Panc1 (cell line): Measurements from ENCODE around the gene C21orf58.

DNA sequence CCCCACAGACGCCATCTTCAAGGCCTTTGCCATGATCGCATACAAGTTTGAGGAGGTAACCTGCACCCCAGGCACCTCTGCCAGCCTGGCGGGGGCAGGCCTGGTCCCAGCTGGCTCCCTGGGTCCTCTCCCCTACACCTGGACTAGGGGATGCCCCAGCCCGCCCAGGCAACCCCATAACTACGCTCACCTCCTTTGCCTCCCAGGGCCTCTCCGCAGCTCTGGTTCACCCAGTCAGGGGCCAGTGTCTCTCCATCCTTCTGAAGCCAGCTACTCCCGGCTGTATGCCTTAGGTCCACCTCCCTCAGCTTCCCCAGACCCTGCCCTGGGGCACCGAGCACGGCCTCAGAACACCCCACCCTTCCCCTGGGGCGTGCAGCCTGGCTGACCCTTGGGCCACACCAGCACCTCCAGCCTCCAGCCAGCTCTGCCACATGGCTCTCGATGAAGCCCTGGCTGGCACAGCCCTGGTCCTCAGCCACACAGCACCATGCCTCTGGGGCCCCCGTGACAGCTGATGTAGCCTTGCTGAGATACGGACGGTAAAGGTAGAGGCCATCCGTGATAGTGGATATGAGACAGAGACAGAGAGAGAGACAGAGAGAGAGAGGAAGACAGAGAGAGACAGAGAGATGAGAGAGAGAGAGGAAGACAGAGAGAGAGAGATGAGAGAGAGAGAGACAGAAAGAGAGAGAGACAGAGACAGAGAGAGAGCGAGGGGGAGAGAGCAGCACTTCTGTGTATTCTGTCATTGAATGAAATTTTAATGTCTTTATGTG lies 80.3 kb upstream of the COL6A1 start:
- RRBS, 2 experiments = no CpG with 5 or more reads among the region's 16 CpGs

GRCh38 chr21:45991771-45992331 lies 10.3 kb downstream of the COL6A1 start:
- RRBS, 2 experiments = no CpG with 5 or more reads among the region's 15 CpGs

DNA sequence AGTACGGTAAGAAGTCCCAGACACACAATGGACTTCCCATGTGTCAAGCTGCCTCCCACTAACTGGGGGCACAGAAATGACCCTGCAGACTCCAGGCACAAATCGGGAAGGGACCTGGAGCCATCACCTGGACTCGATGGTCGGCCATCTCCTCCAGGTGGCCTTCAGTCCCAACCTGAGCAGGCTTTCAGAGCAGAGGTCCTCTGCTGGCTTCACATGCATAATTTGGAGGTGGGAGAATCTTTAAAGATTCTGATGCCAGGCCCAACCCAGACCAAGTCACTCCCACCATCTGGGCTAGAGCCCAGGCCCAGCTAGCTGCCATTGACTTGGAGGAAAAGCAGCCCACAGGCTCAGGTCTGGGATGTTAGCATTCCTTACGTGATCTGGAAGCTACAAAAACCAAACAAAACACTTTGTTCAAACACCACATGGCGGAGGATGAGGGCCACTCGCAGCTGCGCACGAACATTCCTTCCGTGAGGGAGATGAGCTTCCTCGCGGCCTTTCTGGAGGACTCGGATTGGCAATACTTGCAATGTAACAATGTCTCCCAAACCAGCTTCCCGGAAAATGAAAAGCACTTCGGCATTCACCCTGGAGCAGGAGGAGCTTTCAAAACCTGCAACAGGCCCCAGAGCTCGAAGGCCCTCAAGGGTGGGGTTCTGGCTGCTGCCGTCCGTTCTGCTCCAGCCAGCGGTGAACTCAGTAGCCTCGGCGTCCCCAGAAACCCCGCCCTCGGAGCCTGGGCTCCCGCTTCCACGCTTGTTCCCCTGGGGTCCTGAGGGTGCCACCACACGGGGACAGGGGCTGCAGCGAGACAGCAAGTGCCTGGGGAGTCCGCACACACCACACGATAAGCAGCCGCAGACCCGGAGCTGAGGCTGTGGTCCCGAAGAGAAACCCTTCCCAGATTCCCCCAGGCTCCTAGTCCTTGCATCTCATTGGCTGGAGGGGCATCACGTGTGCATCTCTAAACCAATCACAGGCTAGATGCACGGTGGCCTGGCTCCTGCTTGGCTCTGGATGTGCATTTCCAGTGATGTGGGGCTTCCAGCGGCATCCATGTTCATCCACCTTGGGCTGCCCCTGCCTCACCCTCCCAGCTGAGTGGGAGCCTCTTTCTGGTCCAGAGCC lies 40.5 kb downstream of the COL6A1 start:
- RRBS, 2 experiments = no CpG with 5 or more reads among the region's 35 CpGs

DNA sequence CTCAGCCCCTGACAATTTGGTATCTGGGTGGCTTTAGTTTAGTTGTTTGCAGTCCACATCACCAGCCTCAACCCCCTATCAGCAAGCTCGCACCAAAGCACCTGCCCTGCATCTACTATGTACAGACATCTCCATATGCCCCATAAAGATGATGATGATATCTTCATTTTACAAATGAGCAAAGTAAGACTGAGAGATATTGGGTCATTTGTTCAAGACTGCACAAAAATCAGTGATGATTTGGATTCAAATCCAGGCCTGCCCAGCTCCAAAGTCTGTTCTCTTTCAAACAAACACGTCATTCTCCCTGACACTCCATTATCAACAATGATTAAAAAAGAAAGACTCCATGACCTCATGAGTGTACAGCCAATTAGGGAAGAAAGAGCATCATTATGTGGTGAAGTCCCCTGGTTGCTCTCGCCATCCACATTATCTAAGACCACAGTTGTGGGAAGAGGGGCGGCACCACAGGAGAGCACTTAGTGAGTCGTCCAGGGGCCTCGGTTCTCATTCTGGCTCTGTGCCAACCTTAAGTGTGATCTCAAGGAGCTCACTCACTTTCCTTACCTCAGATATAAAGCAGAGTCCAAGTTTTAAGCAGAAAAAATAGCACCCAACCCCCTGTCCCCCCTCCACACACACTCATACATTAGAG lies 47.5 kb downstream of the COL6A1 start:
- RRBS, 2 experiments = no CpG with 5 or more reads among the region's 6 CpGs

GRCh38 chr21:46049032-46050023 lies 48.6 kb upstream of the COL6A2 start:
- RRBS, 2 experiments = 72 to 75% methylated on average over 3 of the region's 28 CpGs

DNA sequence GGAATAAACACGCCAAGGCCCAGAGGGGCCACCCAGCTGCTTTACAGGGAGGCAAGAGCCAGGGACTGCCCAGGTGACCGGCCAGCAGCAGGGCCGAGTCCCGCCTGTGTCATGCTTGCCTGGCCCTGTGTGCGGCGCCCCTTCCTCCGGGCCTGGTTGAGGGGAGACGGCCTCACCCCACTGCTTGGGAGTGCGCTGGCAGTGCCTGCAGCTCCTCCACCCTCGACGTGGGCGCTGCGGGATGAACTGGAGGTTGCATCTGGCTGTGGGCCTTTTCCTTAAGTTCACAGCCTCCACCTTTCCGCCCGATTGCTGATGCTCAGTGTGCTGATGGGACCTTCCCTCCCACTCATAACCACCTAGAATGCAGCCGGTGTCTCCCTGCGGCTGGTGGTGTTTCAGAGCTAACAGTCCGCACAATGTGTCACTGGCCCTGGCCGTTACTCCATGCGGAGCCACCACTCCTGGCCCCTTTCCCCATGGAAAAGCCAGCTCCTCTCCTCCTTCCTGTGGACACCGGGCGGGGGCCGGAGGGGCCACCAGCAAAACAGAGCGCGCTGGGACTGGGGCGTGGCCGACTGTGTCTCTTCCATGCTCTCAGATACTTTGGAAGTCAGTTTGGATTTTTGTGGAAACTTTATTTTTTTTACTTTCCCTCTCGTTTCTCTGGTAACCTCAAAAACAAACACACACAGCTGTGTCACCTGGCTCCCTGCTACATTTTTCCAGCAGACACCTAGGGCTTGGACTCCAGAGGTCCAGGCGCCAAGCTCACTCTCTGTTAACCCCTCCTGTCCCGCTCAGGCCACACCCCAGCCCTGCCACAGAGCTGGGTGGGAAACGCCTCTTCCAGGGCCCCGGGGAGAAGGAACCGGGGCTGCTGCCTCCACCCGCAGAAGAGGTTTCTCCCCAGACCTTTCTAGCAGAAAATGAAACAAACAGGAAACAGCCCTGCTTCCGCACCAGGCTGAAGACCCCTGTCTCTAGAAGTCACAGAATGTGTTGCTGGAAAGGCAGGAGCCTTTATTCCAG lies 32.7 kb upstream of the COL6A2 start:
- RRBS, 2 experiments = 35 to 55% methylated on average over 8 of the region's 35 CpGs

- RRBS, 2 experiments = 100% methylated on average over 1 of the region's 16 CpGs; no CpG with 5 or more reads in 1 of the 2 experiments
These were observed 18.7 kb upstream of the COL6A2 start for GRCh38 chr21:46079190-46079724.

GRCh38 chr21:46246203-46247233 lies 17.9 kb upstream of the LSS start:
- RRBS, 2 experiments = no CpG with 5 or more reads among the region's 12 CpGs

DNA sequence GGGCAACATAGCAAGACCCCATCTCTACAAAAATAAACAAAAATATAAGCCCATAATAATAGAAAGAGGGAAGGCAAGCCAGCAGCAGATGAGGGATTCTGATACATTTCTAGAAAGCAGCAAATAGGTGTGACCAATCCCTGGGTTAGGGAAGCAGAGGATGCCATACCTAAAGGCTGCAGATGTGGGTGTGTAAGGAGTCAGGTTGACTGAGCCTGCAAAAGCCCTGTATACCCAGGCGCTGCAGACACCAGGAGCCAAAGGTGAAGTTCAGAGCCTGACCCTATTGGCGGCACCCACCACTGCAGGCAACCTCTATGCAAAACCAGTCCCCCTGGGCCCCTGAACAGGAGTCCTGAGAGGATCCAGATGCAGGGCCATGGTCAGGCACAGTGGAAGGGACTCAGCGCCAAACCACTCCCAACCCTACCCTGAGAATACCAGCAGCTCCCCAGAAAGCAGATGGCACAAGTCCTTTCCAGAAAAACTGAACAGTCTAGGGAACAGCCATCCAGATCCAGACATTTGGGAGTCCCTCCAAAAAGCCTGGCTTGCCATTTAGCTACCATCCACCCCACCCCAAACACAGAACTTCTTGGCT lies 19.4 kb upstream of the LSS start:
- RRBS, 2 experiments = no CpG with 5 or more reads among the region's 3 CpGs

DNA sequence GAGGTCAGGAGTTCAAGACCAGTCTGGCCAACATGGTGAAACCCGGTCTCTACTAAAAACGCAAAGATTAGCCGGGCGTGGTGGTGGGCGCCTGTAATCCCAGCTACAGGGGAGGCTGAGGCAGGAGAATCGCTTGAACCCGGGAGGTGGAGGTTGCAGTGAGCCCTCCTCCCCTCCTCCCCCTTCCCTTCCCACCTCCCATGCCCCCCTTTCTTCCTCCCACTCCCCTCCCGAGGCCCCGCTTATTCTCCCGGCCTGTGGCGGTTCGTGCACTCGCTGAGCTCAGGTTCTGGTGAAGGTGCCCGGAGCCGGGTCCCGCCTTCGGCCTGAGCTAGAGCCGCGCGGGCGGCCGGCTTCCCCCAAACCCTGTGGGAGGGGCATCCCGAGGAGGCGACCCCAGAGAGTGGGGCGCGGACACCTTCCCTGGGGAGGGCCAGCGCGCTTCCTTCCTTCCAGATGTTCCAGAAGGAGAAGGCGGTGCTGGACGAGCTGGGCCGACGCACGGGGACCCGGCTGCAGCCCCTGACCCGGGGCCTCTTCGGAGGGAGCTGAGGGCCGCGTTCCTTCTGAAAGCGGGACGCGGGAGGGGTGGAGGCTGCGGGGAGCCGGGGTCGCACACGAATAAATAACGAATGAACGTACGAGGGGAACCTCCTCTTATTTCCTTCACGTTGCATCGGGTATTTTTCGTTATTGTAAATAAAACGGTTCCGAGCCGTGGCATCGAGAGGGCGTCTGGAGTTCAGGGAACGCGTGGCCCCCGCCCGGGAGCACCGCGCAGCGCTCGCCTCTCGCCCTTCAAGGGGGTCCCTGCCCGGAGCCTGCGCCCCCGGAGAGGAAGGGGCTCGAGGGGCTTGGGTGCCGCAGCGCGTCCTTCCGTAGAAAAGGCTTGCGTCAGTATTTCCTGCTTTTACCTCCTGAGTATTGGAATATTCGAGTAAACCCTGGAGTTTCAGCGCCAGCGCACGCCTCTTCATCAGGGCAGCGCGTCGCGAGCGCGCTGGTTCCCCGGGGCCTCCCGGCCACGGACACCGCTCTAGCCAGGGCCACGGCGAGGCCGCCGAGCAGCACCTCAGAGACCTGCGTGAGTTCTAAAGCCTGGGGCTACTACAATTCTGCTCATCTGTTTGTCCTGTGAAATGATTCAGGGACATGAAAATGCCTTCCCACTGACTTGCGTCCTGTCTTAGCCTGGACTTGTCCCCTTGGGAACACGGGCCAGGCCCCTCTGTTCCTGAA lies 11.4 kb downstream of the YBEY start:
- RRBS, 2 experiments = 80 to 82% methylated on average over 28 to 30 of the region's 95 CpGs

DNA sequence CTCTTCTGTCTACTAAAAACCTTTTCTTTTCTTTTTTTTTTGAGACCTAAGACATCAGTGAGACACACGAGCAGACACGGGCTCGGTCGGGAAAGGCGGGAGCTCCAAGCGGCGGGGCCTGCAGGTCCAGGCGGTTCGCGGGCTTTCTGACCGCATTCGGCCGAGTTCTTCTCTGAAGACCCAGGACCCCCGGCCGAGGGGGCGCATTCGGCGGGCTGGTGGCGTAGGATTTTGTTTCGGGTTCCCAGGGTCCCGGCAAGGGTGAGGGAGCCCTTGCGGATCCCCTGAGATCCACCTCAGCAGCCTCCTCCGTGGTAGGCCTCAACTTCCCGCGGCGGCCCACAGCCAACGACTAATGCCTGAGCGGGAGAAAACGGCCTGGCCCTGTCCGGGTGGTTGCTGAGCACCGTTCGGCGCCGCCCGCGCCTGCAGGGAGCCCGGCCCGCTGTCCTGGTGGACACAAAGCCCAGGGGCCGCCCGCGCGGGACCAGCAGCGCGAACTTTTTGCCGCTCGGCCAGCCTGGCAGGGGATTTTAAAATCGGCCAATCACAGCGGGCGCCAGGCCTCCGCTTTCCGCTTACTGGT lies at the start of gene C21orf58:
TSS of gene C21orf58 (minus strand) at position 506 of the 586 bp plus-strand sequence.
- RRBS, 2 experiments = 1 to 5% methylated on average over 16 of the region's 51 CpGs

GRCh38 chr21:46375540-46376374 lies 51.8 kb downstream of the PCNT start:
- RRBS, 2 experiments = 94 to 98% methylated on average over 5 of the region's 34 CpGs

GRCh38 chr21:46394848-46395363 lies 63.8 kb upstream of the DIP2A start:
- RRBS, 2 experiments = no CpG with 5 or more reads among the region's 14 CpGs

DNA sequence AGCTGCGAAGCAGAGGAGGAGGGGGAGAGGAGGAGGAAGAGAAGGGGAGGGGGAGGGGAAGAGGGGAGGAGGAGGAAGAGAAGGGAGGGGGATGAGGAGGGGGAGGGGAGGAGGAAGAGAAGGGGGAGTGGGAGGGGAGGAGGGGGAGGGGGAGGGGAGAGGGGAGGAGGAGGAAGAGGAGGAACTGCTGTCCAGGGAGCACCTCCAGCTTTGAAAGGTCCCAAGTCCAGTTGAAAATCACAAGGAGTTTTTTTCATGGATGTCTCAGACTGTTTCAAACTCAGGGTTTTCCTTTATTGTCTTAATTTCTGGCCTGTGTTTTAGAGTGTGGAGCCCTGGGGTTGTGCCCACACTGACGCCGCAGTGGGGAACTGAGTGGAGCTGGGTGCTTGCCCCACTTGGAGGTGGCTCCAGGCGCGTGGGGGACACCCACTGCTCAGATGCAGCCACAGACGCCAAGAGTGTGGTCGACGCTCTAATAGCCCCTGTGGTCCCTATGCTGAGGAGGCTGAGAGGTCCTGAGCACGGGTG lies 34.9 kb upstream of the DIP2A start:
- RRBS, 2 experiments = no CpG with 5 or more reads among the region's 9 CpGs

DNA sequence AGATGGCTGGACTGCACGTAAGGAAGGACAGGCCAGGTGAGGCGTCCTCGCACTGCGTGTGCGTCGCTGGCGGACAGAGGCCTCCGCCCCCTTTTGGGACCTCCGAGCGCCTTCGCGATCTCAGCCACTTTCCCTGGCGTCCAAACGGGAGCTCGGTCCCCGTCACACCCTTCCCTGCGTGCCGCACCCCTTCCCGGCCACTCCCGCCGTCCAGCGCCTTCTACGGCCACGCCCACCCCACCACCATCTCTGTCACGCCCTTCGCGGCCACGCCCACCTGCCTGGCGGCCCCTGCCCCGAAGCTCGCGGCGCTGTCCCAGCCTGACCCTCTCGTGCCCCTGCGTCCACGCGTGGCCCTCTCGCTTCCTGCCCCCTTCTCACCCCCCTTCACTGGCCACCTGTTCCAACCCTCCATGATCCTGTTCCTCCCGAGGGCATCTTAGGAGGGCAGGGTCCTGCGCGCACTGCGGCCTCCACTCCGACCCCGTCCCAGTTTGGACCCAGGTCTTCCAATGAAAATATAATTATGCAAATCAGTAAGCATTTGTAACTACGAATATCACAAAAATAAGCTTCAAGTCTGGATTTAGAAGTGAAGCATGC lies 414 bp downstream of the PRMT2 start:
- RRBS, 2 experiments = no CpG with 5 or more reads among the region's 45 CpGs